Thyroid gland (tissue), 7 donors: ENCODE measurements around the gene MCM3AP.

GRCh38 chr21:45323478-45324188, 35.9 kb upstream of the POFUT2 start:
- PRO-cap, 2 experiments, result no peak in any of the 2 experiments
- RAMPAGE, long total RNA, 5 experiments, result no peak in any of the 5 experiments

DNA sequence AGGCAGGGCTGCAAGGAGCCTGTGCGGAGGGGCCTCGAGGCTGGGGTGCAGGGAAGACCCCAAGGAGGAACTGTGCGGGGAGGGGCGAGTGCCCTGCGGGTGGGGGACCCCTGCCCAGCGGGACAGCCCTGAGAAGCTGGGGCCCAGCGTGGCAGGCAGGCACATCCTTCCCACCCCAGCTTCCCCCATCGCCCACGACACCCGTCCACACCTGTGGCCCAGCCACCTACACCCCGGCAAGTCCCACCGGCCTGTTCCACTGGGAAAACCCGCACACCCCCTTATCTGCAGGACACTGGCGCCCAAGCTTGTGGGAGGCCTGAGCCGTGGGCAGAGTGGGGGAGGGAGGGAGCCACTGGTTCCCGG, 37.5 kb upstream of the POFUT2 start:
- PRO-cap, 2 experiments, result no peak in any of the 2 experiments
- RAMPAGE, long total RNA, 5 experiments, result no peak in any of the 5 experiments

DNA sequence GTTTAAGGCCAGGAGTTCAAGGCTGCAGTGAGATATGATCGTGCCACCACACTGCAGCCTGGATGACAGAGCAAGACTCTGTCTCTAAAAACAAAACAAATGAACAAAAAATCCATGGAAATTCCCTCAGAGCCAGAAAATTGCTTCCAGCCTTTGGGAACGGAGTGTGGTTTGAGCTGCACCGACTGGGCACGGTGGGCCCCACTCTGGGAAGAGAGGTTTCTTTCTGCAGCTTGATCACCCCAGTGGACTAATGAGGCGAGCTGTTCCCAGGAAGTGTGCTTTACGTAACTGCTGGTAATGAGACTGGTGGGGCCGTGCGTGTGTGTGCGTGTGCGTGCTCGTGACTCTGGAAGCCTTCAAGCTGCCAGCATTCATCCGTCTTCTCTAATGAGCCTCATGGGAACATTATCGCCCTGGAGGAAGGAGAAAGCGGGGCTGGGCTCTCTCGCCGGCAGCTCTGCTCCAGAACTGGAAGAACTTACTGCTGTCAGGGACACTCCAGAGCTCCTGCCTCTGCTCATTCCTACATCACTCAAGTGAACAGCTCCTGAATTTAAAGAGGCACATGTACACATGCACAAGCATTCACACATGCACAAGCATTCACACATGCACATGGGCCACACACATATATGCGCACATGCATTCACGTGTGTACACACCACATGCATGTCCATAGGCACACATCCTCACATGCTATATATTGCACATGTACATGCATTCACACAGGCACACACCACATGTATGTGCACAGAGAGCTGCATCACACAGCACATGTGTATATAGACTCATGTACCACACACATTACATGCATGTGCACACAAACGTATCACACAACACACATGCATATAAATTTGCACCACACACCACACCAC, 55.1 kb upstream of the COL18A1 start:
- PRO-cap, 2 experiments, result peak in 1 of 2 experiments; most common plus-strand start position 468 of the sequence (in 1); most common minus-strand start position 255 of the sequence (in 1)
- RAMPAGE, long total RNA, 5 experiments, result start-site peak on the plus strand in 2 of 5 experiments, centred at positions 466 to 480 of the sequence, 9 to 23 reads per replicate

DNA sequence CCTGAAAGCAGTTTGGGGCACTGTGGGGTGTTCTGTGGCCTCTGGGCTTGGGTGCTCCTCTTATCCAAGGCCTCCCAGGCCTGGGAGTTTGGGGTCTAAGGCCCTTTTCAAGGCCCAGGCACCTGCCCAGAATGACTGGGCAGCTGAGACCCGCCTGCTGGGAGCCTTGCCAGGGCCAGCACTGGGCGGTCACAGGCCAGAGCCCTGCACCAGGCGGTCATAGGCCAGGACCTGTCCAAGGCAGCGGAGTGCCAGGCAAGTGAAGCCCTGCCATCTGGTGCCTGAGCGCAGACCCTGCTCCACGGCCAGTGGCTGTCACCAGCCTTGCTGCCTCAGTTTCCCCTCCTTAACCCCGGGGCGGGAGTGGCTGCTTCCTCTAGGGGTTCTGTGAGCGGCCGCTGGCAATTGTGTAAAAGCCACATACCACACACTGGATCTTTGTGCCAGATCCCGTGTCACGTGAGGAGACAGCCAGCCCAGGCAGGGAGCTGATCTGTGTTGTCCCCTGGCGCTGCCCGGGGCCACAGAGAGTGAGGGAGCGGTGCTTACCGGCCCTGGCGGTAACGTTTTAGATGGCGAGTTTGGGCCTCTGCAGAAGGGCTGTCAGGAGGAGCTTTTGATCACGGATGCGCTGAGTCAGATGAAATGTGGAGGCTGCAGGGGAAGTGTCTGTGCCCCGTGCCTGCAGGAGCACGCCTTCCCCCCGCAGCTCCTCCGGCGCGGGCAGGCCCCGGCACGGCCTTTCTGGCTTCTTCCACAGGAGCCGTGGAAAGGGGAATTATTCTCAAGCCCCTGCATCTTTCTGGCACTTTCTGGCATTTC, 4.6 kb downstream of the COL18A1 start:
- PRO-cap, 2 experiments, result no peak in any of the 2 experiments
- RAMPAGE, long total RNA, 5 experiments, result no peak in any of the 5 experiments

- PRO-cap, 2 experiments, result no peak in any of the 2 experiments
- RAMPAGE, long total RNA, 5 experiments, result no peak in any of the 5 experiments
Measured at GRCh38 chr21:45455011-45456379, 50.5 kb downstream of the COL18A1 start.

DNA sequence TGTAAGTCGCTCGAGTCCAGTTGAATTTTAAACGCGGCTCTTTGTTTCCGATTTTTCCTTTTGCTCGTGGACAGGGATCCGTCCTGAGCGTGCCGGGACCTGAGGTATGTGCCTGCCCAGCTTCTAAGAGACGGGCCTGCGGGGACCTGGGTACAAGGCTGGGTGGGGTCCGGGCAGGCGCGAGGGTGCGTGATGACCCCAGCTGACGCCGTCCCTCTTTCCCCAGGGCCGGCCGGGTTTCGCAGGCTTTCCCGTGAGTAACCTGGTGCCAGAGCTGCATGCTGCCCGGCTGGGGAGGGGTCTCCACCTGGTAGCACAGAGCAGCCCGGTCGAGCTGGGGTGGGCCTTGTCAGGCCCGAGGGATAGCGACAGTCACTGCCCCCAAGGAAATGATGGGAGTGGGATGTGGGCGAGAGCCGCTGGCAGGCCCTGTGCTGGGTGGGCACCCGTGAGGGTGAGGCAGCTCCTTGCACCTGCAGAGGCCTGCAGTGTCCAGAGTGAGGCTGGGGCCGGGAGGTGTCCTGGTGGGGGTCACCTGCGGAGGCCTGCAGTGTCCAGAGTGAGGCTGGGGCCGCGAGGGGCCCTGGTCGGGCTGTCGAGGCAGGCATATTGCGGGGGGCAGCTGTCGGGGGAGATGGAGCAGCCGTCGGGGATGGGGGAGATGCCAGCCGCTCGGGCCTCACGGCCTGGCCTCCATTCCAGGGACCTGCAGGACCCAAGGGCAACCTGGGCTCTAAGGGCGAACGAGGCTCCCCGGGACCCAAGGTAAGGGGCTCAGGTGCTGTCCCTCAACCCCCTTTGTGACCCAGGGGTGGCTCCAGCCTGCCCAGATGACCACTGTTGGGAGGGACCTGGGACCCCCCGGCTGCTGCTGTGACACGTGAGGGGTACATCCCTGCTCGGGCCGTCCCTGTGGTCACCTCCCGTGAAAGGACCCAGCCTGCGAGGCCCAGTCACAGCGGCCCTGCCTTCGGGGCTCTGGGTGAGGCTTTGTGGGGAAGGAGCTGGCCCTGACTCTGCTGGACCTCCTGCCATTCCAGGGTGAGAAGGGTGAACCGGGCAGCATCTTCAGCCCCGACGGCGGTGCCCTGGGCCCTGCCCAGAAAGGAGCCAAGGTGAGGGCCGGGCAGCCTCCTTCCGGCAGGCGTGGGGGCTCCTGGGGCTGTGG, 49.4 kb downstream of the SLC19A1 start:
- PRO-cap, 2 experiments, result no peak in any of the 2 experiments
- RAMPAGE, long total RNA, 5 experiments, result no peak in any of the 5 experiments

GRCh38 chr21:45511976-45512955, 30.0 kb downstream of the SLC19A1 start:
- PRO-cap, 2 experiments, result no peak in any of the 2 experiments
- RAMPAGE, long total RNA, 5 experiments, result no peak in any of the 5 experiments

DNA sequence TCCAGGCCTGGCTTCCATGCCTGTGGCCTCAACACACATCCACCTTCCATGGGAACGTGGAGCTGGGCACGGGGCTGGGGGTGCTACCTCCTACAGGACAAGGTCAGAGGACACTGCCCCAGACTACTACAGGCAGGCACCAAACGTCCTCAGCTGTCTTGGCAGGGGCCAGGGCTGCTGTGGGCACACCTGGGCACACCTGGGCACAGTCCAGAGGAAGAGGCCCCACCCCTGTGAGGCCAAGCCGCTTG, 9.1 kb downstream of the SLC19A1 start:
- PRO-cap, 2 experiments, result no peak in any of the 2 experiments
- RAMPAGE, long total RNA, 5 experiments, result no peak in any of the 5 experiments

DNA sequence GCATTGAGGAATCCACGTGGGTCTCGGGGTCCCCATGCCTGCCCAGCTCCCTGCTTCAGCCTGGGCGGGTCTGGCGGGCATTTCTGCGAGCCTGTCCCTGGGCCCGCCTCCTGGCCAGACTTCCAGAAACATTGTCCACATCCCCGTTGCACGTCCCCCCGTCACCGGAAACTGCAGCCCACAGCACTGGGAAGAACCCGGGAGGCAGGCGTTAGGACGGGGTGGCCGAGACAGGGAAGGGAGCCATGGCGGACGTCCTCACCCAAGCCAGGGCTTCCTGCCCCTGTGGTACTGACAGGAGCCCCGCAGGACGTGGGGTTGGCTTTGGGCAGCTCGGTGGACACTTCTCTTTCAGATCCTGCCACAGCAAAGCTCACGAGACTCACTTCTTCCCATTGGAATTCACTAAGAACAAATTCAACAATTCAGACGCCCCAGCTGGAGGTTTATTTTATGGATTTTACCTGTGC, 113.0 kb upstream of the COL6A1 start:
- PRO-cap, 2 experiments, result no peak in any of the 2 experiments
- RAMPAGE, long total RNA, 5 experiments, result no peak in any of the 5 experiments

GRCh38 chr21:45886459-45887725, 94.7 kb upstream of the COL6A1 start:
- PRO-cap, 2 experiments, result no peak in any of the 2 experiments
- RAMPAGE, long total RNA, 5 experiments, result no peak in any of the 5 experiments

- PRO-cap, 2 experiments, result peak in 2 of 2 experiments; most common plus-strand start chr21:45973870 (in 2); most common minus-strand start chr21:45973723 (in 2)
- RAMPAGE, long total RNA, 5 experiments, result no peak in any of the 5 experiments
Measured at GRCh38 chr21:45973542-45974680, 7.7 kb upstream of the COL6A1 start.

DNA sequence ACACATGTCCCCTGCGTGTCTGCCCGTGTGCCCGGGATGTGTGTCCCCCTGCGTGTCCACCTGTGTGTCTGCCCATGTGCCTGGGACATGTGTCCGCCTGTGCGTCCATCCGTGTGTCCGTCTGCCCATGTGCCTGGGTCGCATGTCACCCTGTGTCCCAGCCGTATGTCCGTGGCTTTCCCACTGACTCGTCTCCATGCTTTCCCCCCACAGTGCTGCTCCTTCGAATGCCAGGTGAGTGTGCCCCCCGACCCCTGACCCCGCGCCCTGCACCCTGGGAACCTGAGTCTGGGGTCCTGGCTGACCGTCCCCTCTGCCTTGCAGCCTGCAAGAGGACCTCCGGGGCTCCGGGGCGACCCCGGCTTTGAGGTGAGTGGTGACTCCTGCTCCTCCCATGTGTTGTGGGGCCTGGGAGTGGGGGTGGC, 5.7 kb downstream of the COL6A1 start:
- PRO-cap, 2 experiments, result no peak in any of the 2 experiments
- RAMPAGE, long total RNA, 5 experiments, result no peak in any of the 5 experiments

DNA sequence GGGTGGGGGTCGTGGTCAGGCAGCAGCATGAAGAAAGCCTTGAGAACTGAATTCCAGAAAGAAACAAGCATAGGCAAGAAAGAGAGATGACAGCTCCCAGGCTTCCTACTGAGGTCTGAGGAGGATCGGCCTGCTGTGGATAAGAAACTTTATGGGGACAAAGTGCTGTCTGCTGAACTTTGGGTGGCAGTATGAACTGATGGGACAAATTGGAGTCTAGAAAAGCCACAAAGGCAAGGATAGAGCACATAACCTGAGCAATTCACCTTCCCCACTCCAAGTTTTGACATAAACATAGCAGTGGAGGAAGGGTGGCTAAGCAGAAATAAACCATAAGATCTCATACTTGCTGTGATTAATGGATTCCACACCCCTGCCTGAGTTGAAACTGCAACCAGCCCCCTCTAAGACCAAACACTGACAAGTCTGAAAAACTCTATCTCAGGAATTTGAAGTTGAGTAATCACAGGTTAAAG, 43.7 kb downstream of the COL6A1 start:
- PRO-cap, 2 experiments, result no peak in any of the 2 experiments
- RAMPAGE, long total RNA, 5 experiments, result no peak in any of the 5 experiments

DNA sequence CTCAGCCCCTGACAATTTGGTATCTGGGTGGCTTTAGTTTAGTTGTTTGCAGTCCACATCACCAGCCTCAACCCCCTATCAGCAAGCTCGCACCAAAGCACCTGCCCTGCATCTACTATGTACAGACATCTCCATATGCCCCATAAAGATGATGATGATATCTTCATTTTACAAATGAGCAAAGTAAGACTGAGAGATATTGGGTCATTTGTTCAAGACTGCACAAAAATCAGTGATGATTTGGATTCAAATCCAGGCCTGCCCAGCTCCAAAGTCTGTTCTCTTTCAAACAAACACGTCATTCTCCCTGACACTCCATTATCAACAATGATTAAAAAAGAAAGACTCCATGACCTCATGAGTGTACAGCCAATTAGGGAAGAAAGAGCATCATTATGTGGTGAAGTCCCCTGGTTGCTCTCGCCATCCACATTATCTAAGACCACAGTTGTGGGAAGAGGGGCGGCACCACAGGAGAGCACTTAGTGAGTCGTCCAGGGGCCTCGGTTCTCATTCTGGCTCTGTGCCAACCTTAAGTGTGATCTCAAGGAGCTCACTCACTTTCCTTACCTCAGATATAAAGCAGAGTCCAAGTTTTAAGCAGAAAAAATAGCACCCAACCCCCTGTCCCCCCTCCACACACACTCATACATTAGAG, 47.5 kb downstream of the COL6A1 start:
- PRO-cap, 2 experiments, result no peak in any of the 2 experiments
- RAMPAGE, long total RNA, 5 experiments, result no peak in any of the 5 experiments

- PRO-cap, 2 experiments, result no peak in any of the 2 experiments
- RAMPAGE, long total RNA, 5 experiments, result no peak in any of the 5 experiments
Measured at GRCh38 chr21:46054393-46055059, 43.4 kb upstream of the COL6A2 start.

DNA sequence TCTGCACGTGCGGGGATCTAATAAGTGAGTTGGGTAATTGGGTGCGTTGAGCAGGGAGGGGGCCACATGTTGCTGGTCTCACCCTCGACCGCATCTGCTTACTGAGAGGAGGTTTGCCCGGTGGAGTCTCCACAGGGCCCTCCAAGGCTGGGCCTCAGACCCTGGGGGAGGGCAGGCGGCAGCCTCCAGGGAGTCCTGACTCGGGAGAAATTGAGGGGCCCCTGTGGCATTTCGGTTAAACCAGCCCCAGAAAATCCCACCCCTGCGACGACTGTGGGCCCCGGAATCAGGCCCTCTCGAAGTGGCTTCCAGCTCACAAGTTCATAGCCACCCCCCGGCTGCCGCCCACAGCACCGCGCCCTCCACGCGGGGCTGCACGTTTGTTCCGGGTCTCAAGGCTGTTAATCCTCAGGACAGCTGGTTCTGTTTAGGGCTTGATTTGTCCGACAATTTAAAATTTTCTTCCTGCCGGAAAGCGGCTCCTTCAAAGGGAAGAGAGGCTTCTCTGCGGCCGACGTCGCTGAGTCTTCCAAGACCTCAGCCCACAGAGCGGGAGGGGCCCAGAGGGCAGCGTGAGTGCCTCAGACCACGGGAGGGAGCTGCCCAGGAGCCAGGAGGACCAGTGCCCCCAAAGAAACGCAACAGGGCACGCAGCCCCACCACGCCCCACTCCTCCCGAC, 14.6 kb upstream of the COL6A2 start:
- PRO-cap, 2 experiments, result no peak in any of the 2 experiments
- RAMPAGE, long total RNA, 5 experiments, result no peak in any of the 5 experiments

DNA sequence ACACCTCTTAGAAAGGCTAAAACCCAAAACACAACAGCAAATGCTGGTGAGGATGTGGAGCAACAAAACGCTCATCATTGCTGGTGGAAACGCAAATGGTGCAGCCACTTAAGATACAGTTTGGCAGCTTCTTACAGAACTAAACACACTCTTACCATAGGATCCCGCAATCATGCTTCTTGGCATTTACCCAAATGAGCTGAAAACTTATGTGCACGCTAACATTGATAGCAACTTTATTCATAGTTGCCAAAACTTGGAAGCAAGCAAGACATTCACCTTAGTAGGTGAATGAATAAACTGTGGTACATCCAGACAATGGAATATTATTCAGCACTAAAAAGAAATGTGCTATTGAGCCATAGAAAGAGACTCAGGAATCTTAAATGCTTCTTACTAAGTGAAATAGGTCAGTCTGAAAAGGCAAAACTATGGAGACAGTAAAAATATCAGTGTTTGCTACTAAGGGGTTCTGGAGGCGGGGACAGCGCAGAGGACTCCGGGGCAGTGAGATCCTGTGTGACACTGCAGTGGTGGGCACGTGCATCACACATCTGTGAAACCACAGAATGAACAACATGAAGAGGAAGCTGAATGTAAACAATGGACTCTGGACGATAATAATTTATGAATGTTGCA, 15.2 kb upstream of the SPATC1L start:
- PRO-cap, 2 experiments, result no peak in any of the 2 experiments
- RAMPAGE, long total RNA, 5 experiments, result no peak in any of the 5 experiments

DNA sequence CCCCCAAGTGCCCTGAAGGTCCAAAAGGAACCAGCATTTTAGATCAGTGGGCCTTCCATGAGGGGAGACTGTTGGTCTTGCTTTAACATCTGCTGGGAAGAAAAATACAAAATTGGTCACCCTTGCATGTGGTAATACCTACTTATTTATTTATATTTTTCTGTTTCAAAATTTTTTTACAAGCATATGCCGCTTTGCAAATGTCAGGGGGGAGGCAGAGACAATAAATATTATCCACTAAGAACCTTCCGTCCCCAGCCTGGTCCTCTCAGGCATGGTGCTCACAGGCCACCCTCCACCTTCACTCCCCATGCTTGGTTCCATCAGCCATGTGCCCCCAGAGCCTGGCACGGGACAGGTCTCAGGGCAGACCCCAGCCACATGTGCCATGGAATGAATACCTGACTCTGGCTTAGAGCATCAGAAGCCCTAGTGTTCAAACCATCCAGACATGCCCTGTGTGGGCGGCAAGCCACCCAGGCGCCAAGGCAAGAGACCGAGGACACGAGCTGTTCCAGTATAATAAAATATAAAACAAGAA, 5.5 kb downstream of the LSS start:
- PRO-cap, 2 experiments, result no peak in any of the 2 experiments
- RAMPAGE, long total RNA, 5 experiments, result no peak in any of the 5 experiments

DNA sequence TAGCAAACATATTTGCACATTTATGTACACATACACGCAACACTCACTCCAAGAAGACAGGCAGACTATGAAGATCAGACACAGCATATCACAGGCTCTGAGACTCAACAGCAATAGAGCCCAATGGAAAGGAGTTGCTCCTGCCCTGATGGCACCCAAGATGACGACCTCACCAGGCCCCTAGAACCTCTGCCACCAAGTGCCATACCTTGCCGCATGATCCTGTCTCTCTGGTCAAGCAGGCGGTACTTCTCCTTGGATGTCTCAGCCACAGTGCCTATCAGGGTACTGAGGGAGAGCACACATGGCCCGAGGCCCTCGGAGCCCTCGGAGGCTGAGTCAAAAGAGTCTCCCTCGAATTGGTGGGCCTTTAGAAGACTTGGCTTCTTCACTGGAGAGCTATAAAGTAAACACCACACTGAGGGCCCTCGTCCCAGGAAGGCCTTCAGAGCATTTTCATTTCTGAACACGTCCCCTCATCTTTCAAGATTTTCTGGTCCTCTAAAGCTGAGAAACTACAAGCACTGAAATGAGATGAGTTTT, 8.0 kb downstream of the MCM3AP start:
- PRO-cap, 2 experiments, result no peak in any of the 2 experiments
- RAMPAGE, long total RNA, 5 experiments, result no peak in any of the 5 experiments

DNA sequence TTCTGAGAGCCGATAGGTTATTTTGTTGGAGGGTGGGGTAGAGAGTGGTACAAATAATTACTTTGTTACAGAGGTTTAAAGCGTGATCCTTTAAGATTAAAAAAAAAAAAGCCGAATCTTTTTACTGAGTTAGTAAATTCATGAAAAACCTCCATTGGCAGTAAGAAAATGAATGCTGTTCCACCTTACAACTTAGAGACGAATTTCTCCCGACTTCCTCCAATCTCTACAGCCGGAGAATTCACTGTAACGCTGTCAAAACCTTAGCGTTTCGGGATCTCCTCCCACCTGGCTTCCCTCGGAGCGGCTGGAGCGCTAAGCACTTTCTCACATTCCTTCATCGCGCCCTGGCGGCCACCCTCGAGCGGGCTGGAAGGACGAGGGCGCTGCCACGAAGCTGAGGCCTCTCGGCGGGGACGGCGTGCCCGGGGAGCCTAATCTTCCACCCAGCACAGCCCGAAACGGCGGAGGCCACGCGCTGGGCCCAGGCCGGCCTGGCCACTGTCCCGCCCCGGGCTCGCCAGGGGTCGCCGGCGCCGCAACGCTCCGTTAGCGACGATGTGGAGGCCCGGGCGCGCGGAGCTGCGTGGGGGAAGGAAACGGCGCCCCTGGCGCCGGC, at the start of gene MCM3AP:
Gene MCM3AP, minus strand, starts transcription at position 97 of the 619 bp plus-strand sequence.
- PRO-cap, 2 experiments, result peak in 2 of 2 experiments; most common plus-strand start position 374 of the sequence (in 2)
- RAMPAGE, long total RNA, 5 experiments, result no peak in any of the 5 experiments